Epithelial cell of alveolus of lung (primary cell): ENCODE results near the gene TMEM233.

- RAMPAGE, long total RNA, result no peak
- RRBS, result no CpG with 5 or more reads among the region's 4 CpGs
These were observed 262.5 kb downstream of the MED13L start for GRCh38 chr12:116015014-116015338.

DNA sequence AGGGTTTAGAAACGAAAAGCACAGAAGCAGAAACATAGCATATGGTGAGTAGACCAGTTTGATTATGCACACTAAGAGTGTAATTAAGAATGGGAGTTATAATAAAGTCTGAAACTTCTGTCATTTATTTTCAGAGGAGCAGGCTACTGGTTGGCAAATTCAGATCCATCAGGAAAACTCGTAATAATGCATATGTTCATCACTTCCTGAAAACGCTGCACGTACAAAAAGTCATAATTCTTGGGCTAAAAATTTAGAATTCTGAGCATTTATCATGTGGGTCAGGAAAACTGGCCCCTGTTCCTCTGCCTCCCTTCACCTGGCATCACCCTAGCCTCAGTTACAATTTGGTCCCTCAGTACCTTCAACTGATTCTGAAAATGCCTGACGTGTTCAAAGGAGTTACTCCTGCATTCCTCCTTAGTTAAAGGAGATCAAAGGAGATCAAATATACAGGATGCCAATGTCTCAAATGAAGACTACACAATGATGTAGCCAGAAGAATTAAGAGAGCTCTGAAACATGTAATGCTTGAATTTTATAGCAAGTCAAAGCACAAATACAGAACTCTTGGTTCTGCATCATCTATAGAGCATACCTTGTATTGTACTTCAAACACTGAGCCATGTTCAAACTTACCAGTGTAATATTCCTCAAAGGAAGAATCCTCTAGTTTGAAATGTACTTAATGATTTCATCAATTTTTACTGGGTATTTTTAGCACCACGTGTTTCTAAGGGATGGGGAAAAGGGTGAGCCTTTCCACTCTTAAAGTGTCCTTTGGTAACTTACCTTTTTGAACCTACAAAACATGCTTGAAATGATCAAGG, 193.8 kb downstream of the MED13L start:
- RAMPAGE, long total RNA, result no peak
- RRBS, result no CpG with 5 or more reads among the region's 6 CpGs

DNA sequence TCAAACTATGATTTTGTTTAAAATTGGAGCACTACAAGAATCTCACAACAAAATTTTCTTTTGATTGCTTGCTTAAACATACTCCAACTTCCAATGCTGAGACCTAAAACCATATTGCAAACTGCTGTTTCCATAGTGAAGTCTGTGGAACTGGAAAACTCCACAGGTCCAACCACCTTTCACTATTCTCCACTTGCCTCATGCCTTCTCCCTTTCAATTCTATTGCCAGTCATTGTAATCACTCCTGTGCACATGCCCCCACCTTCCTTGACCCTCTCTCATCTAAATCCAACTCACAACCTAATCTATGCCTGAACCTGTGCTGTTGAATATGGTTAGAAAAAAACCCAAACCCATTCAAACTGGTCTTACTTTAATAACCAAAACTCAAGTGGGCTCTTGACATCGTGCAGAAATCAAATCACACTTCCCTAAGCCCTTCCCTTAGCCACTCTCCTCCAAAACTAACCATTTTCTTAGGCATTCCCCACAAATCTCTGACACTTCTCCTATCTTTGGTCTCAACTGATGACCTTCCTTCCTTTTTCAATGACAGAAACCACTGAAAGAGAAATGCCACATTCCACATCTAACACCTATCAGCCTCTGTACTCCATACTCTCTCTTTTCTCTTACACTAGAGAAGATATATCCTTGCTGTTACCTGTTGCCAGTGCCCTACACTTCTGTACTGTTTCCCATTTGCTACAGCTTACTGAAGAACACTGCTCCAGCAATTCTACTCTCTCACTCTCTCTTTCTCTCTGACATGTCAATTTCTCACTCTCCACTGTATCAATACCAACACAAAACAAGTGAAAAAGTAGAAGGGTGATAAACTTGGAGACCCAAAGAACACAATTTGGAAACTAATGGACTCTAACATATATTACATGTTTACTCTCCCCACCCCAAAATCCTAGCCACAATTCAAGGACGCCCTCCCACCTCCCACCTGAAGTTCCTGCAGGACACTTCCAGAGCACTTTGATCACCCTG, 95.3 kb downstream of the MED13L start:
- RAMPAGE, long total RNA, result no peak
- RRBS, result no CpG with 5 or more reads among the region's 2 CpGs

DNA sequence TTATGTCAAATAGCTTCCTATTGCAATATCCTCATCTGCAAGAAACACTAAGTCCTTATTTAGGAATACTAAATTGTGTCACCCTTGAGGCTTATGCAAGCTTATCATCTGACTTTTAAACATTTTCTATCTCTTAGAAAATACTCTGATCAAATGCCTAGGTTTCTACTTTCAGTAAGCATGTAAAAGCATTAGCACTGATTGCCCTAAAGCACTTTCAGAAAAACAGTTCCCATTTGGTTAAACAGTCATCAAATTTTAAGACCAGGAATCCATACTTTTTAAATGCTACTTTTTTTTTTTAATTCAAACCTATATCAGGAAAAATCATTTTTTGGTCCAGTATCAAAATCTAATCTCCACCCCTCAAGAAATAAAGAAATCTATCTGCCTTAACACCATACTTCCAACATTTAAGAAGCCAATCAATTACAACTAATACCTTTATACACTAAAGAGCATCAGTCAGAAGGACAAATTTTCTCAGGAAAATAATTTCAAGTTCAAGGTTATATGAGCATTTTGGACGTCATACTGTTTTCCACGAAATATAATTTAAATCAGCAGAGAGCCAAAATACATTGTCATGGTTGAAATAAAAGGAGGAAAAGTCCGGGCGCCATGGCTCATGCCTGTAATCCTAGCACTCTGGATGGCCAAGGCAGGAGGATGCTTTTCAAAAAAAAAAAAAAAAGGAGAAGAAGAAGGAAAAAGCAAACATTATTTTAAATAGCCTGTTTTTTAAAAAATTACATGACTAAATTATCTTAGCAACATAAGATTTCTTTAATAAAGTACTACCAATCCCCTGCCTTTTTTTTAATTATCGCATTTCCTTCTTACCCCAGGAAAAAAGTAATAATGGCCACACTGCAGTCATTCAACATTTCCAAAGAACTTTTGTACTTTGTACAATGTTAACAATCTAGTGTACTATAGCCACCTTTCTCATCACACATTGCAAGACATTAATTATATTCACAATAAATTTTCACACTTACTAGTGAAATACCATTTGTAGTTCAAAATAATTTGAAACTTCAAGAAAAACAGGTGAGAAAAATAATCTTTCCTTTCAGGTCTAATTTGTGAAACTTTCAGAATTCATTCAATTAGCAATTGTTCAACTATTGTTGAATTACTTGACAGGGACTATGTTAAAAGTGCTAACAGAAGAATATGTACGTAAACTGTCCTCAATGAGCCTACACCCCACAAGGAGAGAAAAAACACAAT, 77.7 kb downstream of the MED13L start:
- RAMPAGE, long total RNA, result no peak
- RRBS, result no CpG with 5 or more reads among the region's 6 CpGs

DNA sequence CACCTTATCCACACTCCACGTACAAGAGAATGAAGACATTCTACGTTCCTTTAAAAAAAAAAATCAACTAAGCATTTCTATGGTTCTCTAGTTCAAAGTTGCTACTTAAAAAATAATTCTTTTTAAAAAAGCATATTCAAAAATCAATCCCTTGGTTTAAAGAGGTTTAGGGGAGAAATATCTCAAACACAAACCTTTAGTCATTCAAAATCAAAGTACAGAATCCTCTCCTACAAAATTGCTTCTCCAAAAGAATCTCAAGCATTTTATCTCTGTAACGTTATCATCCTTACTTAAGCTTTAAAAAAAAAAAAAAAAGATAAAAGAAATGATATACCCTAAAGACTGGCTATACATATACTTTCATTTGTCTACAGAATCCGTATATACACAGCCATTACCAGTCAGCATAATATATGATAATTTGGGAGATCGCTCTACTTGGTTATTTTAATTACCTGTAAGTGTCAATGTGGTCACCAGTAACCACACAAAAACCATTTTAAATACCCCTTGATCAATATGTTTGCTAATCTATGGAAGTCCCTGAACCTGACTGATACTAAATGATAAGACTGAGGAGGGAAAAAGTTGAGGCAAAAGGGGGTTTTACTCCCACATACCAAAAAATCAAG, 2.7 kb downstream of the MED13L start:
- RAMPAGE, long total RNA, result no peak
- RRBS, result no CpG with 5 or more reads among the region's 5 CpGs

- RAMPAGE, long total RNA, result no peak
- RRBS, result no CpG with 5 or more reads among the region's 14 CpGs
These were observed 1.5 kb downstream of the MED13L start for GRCh38 chr12:116276028-116276325.

GRCh38 chr12:116276326-116276531, 1.3 kb downstream of the MED13L start:
- RAMPAGE, long total RNA, result no peak
- RRBS, result no CpG with 5 or more reads among the region's 12 CpGs

DNA sequence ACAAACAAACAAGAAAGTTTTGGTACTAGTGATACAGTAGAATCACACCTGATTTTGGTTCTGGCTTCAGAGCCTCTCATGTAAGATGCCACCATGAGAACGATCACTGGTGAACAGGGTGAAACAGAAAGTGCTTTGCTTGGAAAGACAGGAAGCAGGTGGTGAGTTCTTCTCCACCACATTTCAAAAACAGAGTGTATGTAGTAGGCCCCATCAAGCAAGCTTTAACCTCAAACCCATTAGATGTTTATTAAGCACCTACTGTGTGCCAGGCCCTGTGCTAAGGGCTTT, 47.7 kb upstream of the MED13L start:
- RAMPAGE, long total RNA, result no peak
- RRBS, result no CpG with 5 or more reads among the region's 1 CpG

DNA sequence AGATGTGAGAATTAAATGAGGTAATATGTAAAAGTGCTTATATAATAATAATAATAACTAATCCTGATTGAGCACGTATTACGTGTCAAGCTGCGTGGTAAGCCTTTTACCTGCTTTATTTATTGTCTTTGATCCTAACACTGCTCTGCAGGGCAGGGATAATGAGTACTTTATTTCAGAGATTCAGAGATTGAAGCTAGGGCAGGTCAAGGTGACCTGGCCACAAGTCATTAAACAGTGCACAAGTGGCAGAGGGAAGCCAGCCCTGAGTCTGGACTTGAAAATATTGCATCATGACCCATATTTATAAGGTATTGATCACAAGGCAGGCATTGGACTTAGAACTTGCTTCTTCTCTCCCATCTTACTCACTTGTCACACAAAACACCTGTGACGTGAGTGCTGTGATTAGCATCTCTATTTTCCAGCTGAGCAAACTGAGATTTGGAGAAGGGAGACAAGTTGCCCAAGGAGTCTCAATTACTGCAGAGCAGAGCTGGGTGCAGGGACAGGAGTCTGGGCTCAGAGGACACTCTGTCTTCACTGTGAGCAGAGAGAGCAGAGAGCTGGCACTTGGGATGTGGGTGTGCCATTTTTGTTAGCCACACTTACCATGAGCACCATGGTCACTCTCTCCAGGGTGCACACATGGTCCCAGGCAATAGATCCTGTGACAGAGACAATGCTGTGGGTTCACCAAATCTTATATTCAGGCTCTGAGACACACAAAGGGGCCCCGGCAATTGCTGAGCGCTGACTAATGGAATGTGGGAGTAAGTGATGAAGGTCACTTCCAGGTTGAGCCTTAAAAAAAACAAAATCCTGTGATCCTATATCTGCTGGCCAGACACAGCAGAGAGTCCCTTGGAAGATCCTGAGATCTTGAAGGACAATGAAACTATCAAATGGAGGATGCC, 113.1 kb upstream of the MED13L start:
- RAMPAGE, long total RNA, result no peak
- RRBS, result no CpG with 5 or more reads among the region's 6 CpGs

DNA sequence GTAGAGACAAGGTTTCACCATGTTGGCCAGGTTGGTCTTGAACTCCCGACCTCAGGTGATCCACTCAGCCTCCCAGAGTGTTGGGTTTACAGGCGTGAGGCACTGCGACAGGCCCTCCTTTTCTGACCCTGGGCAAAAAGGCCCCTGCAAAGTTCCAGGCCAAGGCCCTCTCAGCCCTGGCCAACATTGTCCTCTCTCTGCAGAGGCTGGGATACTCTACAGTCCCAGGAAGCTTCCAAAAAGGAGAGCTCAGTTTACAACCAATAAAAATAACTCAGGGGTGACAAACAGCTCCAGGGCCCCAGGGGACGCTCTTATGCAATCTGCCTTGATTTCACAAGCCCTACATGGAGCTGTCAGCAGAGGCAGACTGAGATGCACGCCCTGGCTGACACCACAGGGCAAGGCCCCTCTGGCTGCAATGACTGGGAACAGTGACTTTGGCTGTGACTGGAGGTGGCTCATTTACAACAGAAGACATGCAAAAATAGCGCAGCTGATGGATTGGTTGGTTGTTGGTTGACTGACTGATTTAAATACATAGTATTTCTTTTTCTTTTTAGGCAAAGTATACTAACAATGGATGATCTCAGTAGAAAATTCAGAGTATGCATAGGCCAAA, 129.0 kb upstream of the MED13L start:
- RAMPAGE, long total RNA, result no peak
- RRBS, result no CpG with 5 or more reads among the region's 6 CpGs

GRCh38 chr12:116598937-116599950, 40.1 kb downstream of the MAP1LC3B2 start:
- RAMPAGE, long total RNA, result no peak
- RRBS, result 2% methylated on average over 5 of the region's 36 CpGs

DNA sequence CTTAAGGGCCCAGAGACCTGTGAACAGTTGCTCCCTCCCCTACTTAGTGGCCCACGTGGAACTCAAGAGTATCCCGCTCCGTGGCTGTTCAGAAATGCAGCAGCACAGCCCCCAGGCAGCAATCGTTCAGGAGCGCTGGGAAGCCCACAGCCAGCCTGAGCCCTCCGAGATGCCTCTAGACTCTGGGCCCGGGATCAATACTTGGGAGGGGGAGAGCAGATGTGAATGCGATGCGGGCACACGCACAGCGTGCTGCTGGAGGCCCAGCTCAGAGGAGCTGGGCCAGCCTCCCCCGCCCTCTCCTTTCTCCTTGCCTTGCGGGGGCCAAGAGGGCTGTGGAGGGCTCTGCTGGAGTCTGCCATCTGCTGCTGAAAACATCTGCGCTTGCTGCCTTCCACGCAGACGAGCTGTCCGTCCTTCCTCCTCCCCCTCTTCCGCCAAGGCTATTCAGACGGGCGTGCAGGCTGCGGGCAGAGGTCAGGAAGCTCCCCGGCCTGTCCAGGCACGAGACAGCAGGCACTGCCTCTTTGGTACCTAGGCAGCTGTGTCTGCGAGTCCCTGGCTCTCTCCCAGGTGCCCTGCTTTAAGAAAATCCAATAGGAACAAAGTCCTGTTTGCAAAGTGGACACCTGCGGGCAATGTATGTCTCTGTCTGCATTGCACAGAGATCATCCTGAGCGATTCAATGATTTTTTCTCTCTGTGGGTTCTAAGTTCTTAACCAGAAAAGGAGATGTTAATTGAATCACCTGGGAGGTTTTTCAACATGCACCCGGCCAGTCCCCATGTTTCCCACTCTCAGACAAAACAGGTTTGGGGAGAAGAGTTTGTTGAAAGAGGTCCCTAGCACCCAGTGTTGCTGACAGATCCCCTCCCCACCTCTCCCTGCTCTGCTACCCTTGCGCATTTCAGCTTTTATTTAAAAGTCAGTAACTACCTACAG, 75.1 kb downstream of the SPRING1 start:
- RAMPAGE, long total RNA, result no peak
- RRBS, result no CpG with 5 or more reads among the region's 28 CpGs

- RAMPAGE, long total RNA, result no peak
- RRBS, result no CpG with 5 or more reads among the region's 11 CpGs
These were observed 50.0 kb downstream of the SPRING1 start for GRCh38 chr12:116687770-116688325.

GRCh38 chr12:117010001-117010802, 89.0 kb downstream of the TESC start:
- RAMPAGE, long total RNA, result no peak
- RRBS, result no CpG with 5 or more reads among the region's 20 CpGs

DNA sequence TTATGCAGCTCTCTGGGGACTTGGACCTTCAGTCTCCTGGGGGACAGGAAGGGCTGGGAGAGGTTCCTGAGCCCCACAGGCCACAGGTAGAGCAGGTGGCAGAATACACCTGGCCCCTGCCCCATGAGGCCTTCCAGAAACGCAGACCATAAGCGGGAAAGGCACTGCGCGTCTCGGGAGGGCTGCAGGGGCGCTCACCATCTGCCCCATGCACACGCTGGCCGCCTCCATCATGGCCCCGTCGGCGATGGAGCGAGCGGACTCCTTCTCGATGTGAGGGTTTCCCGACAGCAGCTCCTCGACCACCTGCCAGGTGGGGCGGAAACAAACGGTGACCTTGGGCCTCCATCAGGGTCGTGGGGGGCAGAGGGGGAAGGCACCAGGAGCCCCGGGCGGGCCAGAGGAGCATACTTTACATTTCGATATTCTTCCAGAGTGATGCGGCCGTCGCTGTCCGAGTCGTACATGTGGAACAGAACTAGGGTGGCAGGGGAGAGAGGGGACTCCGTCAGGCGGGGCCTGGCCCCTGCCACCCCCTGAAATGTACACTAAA, 52.8 kb downstream of the TESC start:
- RAMPAGE, long total RNA, result no peak
- RRBS, result 50% methylated on average over 2 of the region's 29 CpGs

- RAMPAGE, long total RNA, result no peak
- RRBS, result no CpG with 5 or more reads among the region's 8 CpGs
These were observed 8.3 kb downstream of the TESC start for GRCh38 chr12:117090840-117091349.

GRCh38 chr12:117178361-117178921, 11.8 kb downstream of the FBXO21 start:
- RAMPAGE, long total RNA, result no peak
- RRBS, result no CpG with 5 or more reads among the region's 12 CpGs

GRCh38 chr12:117533630-117534084, 172.2 kb upstream of the NOS1 start:
- RAMPAGE, long total RNA, result no peak
- RRBS, result no CpG with 5 or more reads among the region's 8 CpGs

- RAMPAGE, long total RNA, result no peak
- RRBS, result no CpG with 5 or more reads among the region's 19 CpGs
These were observed 654 bp downstream of the HSPB8 start for GRCh38 chr12:119179234-119179936.

DNA sequence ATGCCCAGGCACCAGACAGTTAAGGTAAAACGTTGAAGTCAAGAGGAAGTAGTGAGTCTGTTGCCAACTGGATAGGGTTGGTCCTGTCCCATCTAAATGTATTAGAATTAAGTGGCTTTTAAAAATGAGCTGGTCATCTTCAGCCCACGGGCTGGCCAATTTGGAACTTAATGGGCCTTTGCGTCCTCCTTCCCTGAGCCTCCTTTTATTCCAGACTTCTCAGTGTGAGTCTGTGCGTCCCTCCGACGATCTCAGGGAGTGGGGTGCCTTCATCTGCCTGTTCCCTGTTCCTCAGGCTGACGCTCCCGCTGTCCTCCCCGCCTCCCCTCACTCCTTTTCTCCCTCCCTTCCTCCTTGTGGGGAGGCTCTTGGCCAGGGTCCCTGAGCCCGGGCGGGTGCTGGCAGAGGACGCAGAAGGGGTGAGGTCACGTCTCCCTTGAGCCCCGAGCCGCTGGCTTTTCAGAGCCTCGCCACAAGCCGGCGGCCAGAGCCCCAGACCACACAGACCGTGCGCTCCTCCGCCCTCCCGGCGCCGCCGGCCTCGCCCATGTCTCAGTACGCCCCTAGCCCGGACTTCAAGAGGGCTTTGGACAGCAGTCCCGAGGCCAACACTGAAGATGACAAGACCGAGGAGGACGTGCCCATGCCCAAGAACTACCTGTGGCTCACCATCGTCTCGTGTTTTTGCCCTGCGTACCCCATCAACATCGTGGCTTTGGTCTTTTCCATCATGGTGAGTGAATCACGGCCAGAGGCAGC, at the start of gene TMEM233:
TMEM233 (plus strand) TSS at position 473 of the 759 bp plus-strand sequence.
- RAMPAGE, long total RNA, result no peak
- RRBS, result 2% methylated on average over 12 of the region's 36 CpGs